SK-N-DZ (cell line): ENCODE measurements around the gene HS6ST3.

DNA sequence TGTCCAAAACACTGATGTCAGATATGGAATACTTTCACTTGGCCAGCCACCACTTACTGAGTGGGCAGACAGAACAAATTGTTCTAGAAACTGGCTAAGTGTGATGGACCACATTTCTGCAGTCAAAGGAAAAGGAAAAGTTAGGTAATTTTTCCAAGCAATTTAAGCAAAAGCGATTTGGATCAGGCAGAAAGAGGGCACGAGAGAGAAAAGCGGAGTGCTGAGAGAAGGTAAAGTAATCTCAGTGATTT is 137.9 kb upstream of the SOX21 start:
RAMPAGE:
- cytosol, long total RNA: no peak
- nucleus, long total RNA: no peak

GRCh38 chr13:94860795-94861627 is 148.7 kb upstream of the SOX21 start:
RAMPAGE:
- cytosol, long total RNA: no peak
- nucleus, long total RNA: no peak

RAMPAGE:
- cytosol, long total RNA: no peak
- nucleus, long total RNA: no peak
Observed at GRCh38 chr13:95273373-95274666, 27.4 kb downstream of the ABCC4 start.

DNA sequence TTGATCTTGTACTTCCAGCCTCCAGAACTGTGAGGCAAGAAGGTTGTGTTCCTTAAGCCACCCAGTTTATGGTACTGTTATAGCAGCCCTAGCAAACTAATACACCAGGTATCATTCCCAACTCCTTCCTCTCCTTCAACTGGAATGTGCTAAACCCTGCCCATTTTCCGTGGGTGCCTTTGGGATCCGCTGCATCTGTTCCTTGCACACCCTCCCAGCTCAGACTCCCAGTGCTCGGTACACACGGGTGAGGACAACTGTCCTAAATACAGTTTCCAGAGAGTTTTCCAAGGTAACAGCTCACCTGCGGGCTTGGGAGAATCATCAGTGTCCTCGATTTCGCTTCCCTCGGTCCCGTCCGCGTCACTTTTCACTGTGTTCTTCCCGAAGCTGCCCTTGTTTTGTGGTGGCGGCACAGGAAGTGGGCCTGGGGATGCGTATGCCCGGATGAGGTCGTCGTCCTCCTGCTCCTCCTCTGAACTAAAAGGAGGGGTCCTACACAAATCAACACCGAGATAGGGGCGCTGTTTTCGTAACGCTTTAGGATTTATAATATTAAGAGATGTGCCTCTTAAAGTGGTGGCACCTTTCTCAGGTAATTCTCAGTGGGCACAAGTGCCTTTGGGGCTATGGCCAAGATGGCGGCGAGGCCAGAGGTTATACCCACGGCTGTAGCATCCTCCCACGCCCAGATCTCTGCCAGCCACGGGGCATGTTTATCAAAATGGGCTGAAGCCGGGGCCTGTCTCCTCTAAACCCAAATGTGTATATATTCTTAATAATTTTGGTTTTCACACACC is 34.9 kb downstream of the CLDN10 start:
RAMPAGE:
- cytosol, long total RNA: no peak
- nucleus, long total RNA: no peak

DNA sequence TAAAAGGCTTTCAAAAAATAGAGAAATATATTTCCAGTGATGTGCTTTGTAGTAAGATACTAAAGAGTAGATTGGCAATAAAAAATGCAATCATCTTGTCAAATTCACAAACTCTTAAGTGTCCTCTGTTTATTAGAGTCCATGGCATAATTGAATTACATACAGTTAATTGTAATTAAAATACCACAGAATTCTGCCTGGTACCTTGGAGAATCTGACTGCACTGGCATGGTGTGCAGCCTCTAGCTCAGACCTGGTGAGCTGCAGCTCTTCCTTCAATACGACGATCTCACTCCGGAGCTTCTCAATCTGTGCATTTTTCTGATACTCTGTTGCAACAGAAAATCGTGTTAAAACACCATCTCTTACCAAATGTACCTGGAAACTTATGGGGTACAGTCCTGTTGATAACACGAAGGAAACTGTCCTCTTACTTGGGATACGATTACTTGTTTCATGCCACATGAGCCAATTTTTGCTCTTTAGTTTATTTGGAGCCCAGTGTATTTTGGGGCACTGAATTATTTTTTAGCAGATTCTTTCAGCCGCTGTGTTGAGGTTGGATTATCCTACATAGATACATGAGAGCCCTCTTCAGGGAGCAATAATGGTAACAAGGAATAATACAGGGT is 14.6 kb downstream of the DZIP1 start:
RAMPAGE:
- cytosol, long total RNA: no peak
- nucleus, long total RNA: no peak

RAMPAGE:
- cytosol, long total RNA: no peak
- nucleus, long total RNA: no peak
Observed at GRCh38 chr13:96089653-96090280, at the start of gene HS6ST3. Gene HS6ST3 (plus strand): TSS chr13:96090107.

DNA sequence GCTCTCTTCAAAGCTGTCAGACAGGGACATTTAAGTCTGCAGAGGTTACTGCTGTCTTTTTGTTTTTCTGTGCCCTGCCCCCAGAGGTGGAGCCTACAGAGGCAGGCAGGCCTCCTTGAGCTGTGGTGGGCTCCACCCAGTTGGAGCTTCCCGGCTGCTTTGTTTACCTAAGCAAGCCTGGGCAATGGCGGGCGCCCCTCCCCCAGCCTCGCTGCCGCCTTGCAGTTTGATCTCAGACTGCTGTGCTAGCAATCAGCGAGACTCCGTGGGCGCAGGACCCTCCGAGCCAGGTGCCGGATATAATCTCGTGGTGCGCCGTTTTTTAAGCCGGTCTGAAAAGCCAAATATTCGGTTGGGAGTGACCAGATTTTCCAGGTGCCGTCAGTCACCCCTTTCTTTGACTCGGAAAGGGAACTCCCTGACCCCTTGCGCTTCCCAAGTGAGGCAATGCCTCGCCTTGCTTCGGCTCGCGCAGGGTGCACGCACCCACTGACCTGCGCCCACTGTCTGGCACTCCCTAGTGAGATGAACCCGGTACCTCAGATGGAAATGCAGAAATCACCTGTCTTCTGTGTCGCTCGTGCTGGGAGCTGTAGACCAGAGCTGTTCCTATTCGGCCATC is 241.8 kb downstream of the HS6ST3 start:
RAMPAGE:
- cytosol, long total RNA: no peak
- nucleus, long total RNA: no peak

RAMPAGE:
- cytosol, long total RNA: no peak
- nucleus, long total RNA: no peak
Observed at GRCh38 chr13:97190944-97191471, 31.1 kb upstream of the MBNL2 start.

DNA sequence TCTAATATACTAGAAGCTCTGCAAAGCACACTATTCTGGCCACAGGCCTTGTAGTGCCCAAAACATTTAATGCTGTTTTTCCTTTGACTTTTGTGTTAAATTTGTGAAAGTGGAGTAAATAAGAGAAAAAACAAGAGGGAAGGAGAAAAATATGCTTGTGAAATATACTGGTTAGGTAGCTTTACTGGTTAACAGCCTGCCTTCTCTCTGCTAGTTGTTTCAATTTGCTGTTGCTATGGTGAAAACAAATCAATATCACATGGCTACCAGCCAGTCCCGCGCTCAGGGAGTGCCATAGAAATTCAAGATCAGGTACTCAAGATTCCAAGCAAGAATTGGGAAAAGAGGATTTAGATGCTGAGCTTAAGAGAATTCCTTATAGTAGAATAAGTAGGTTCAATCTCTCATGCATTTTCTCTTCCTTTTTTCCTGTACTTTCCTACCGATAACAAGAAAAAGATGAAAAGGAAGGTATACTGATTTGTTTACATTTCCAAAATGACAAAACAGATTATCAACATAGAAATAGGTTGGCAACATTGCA is 2.8 kb downstream of the MBNL2 start:
RAMPAGE:
- cytosol, long total RNA: no peak
- nucleus, long total RNA: no peak

RAMPAGE:
- cytosol, long total RNA: no peak
- nucleus, long total RNA: no peak
Observed at GRCh38 chr13:97237909-97239196, 16.2 kb downstream of the MBNL2 start.

DNA sequence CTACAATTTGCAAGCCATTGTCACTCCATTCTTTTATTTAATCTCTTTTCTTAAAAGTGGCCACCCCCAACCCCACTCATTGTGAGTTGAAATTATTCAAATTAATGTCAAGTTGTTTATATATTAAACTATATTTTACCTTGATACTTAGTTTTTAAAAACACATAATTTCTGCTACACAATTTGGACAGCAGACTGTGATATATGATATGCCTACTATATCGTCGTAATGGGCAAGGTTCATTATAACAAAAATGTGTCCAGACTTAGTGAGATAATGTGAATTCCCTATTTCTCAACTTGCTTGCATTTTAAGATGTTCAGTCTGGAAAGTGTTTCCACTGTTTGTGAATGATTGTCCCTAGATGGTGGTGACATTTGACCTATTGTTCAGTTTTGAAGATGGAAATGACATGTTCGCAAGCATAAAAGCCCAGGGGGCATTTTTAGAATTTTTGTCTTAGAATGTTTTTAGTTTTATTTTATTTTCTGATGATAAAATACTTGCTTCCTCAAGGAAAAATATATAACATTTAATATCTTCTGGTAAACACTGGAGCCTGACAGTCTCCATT is 26.9 kb downstream of the MBNL2 start:
RAMPAGE:
- cytosol, long total RNA: no peak
- nucleus, long total RNA: no peak

GRCh38 chr13:97256959-97257571 is 34.9 kb downstream of the MBNL2 start:
RAMPAGE:
- cytosol, long total RNA: no peak
- nucleus, long total RNA: no peak

DNA sequence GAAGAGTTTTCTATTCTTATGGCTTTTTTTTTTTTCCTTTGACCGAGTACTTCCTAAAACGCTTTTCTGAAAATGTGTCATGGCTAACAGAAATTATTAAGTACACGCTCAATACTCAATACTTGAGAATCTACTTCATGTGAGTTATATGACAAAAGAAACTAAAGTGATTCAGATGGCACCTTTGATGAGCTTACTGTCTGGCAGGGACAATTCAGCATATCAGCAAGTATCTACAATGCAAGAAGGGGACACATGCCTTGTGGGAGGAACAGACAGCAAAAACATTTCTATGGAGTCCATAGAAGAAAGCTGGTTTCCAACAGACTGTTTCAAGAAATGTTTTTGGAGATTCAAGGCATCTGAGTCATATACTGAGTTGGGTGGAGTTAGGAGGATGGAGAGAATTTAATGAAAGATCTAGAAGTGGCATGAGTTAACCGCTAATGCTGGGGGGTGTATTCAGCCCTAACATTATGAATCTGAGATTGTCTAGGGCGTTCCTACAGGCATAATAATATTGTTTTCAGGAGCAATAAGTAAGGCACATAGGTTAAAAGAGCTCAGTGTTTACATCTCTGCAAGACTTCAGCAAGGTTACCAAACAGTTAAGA is 54.8 kb downstream of the MBNL2 start:
RAMPAGE:
- cytosol, long total RNA: no peak
- nucleus, long total RNA: no peak

GRCh38 chr13:97308693-97309148 is 86.6 kb downstream of the MBNL2 start:
RAMPAGE:
- cytosol, long total RNA: no peak
- nucleus, long total RNA: no peak

DNA sequence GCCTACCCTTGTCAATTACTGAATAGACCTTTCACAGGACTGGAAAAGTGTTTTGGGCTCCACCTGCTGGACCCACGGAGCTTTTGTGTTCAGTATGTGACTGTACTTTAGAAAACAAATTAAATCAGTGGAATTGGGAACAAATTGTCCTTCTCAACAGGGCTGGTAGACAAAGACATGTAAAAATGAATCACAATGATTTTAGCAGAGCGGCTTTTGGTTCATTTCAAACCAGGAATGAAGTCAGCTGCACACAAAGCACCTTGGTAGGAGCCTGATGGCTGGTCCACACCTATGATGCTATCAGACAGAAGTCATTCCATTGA is 89.3 kb upstream of the RAP2A start:
RAMPAGE:
- cytosol, long total RNA: no peak
- nucleus, long total RNA: no peak

RAMPAGE:
- cytosol, long total RNA: no peak
- nucleus, long total RNA: no peak
Observed at GRCh38 chr13:98315503-98315980, 138.5 kb upstream of the RNF113B start.

RAMPAGE:
- cytosol, long total RNA: no peak
- nucleus, long total RNA: no peak
Observed at GRCh38 chr13:98327720-98328791, 151.0 kb upstream of the RNF113B start.

GRCh38 chr13:98401861-98402421 is 175.0 kb downstream of the STK24 start:
RAMPAGE:
- cytosol, long total RNA: no peak
- nucleus, long total RNA: no peak

GRCh38 chr13:98446049-98446611 is 130.8 kb downstream of the STK24 start:
RAMPAGE:
- cytosol, long total RNA: no peak
- nucleus, long total RNA: no peak

GRCh38 chr13:98476490-98477081 is 100.3 kb downstream of the STK24 start:
RAMPAGE:
- cytosol, long total RNA: no peak
- nucleus, long total RNA: no peak